Breast (tissue), 4 donors: Measurements from ENCODE around the gene GRM8.

GRCh38 chr7:122652931-122653270 is 46.0 kb downstream of the RNF133 start:
- PRO-cap, 3 experiments: no peak in any of the 3 experiments
- RRBS: no CpG with 5 or more reads among the region's 4 CpGs

GRCh38 chr7:122885568-122885872 is 740 bp downstream of the CADPS2 start:
- PRO-cap, 3 experiments: no peak in any of the 3 experiments
- RRBS: under 1% methylated on average over 9 of the region's 20 CpGs

DNA sequence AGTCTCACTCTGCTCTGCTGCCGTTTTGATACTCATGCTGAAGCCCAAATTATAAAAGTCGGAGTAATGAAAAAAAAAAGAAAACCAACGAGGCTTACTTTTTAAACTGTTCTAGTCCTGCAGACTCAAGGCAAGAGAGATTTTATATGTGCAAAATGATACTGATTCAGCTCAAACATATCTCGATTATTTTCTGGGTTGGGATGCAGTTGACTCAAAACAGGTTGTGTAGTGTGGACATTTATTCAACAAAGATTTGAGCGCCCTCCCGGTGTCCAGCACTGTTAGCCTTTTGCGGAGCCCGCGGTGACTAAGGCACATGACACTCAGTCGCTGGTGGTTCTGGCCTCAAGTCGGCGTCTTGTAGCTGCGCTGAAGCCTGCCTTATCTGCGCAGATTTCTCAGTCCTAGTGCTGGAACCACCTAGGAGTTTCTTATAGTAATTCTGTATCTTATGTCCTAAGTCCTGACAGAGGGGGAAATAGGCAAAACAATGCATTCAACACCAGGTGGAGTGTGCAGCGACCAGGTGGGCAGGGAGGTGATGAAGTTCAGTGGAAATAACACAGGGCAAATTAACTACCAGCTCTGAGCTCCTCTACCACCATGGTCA is 960 bp upstream of the CADPS2 start:
- PRO-cap, 3 experiments: no peak in any of the 3 experiments
- RRBS: no CpG with 5 or more reads among the region's 15 CpGs

DNA sequence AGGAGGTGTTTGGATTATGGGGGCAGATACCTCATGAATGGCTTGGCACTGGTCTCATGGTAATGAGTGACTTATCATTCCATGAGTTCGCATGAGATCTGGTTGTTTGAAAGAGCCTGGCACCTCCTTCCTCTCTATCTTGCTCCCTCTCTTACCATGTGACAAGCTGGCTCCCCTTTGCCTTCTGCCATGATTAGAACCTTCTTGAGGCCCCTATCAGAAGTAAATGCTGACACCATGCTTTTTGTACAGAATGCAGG is 17.0 kb upstream of the SLC13A1 start:
- PRO-cap, 3 experiments: no peak in any of the 3 experiments
- RRBS: no CpG with 5 or more reads among the region's 1 CpG

- PRO-cap, 3 experiments: peak in 3 of 3 experiments; most common plus-strand start chr7:123533002 (in 3)
- RRBS: 2% methylated on average over 2 of the region's 46 CpGs
Measured at GRCh38 chr7:123532597-123533562, 1.5 kb downstream of the IQUB start.

DNA sequence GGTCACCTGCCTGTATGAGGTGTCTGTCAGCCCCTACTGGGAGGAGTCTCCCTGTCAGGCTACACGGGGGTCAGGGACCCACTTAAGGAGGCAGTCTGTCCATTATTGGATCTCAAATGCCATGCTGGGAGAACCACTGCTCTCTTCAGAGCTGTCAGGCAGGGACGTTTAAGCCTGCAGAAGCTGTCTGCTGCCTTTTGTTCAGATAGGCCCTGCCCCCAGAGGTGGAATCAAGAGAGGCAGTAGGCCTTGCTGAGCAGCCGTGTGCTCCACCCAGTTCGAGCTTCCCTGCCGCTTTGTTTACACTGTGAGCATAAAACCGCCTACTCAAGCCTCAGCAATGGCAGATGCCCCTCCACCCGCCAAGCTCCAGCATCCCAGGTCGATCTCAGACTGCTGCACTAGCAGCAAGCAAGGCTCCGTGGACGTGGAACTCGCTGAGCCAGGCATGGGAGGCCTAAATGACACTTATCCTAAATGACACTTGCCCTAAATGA is 6.9 kb upstream of the ASB15 start:
- PRO-cap, 3 experiments: no peak in any of the 3 experiments
- RRBS: no CpG with 5 or more reads among the region's 11 CpGs

- PRO-cap, 3 experiments: no peak in any of the 3 experiments
- RRBS: no CpG with 5 or more reads among the region's 4 CpGs
Measured at GRCh38 chr7:123609135-123609830, 7.7 kb downstream of the ASB15 start.

DNA sequence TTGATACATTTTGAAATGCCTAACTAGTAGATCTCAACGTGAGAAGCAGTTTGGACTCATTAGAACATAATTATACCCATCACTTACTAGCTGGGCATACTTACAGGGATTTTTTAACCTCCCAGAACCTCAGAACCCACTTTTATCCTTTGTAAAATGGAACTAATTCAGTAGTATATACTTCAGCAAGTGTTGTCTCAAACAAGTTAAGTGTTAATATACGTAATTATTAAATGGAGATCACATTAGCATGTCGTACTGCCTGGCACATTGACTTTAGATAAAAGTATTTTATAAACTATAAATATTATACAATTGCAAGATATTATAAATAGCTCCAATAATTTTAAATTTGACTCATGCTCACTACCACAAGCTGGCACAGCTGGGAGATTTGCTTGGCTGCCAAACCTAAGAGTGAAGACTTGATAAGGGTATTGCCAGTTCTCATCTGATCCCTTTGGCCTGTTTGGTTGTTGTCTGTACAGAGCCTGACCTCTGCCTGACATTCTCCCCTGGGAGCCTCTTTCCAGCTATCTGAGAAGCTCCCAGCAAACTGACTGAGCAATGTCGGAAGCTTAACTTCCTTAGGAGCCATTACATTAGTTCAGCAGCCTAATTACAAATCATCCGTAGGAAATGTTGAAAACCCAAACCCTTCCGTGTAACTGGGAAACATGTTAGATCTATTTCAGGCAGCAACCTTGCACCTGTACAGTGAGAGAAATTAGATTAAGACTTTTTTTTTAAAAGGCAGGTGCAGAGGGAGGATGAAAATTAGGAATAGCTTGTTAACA is 10.2 kb upstream of the LMOD2 start:
- PRO-cap, 3 experiments: no peak in any of the 3 experiments
- RRBS: no CpG with 5 or more reads among the region's 6 CpGs

DNA sequence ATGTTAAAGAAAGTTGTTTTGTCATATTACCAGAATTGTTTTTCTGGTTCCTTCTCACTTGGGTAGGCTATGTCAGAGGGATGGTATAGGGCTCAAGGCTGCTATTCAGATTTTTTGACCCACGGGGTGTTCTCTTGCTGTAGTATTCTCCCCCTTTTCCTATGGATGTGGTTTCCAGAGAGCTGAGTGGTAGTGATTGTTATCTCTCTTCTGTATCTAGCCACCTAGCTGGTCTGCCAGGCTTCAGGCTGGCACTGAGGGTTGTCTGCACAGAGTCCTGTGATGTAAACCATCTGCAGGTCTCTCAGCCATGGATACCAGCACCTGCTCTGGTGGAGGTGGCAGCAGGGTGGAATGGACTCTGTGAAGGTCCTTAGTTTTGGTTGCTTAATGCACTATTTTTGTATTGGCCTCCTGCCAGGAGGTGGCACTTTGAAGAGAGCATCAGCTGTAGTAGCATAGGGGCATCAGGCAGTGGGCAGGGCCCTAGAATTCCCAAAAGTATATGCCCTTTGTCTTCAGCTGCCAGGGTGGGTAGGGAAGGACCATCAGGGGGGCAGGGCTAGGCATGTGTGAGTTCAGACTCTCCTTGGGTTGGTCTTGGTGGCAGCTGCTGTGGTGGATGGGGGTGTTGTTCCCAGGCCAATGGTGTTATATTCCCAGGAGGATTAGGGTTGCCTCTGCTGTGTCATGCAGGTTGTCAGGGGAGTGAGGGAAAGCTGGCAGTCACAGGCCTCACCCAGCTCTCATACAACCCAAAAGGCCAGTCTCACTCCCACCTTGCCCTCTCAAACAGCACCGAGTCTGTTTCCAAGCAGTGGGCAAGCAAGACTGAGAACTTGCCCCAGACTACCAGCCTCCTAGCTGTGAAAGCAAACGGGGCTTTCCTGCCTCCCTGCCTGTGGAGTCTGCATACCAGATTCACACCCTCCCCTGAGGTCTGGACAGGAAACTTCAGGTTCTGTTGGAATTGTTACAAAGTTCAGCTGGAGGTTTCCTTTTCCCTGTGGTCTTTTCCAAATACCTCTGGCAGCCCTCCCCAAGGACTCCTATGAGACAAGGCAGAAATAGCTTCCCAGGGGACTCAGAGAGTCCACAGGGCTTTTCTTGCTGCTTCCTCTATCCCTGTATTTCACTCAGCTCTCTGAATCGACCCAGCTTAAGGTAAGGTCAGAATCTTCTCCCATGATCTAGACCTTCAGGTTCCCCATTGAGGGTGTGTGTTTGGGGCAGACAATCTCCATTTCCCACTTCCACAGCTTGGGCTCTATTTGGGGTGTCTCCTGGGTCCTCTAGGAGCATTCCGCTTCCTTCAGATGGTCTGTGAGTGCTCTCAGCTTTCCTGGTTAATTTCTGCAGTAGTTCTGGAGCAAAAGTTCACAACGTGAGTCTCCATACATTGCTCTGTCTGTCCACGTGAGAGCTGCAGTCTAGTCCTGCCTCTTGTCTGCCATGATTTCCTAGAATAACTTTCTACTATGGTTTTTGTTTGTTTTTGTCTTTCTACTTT is 1.3 kb downstream of the HYAL4 start:
- PRO-cap, 3 experiments: no peak in any of the 3 experiments
- RRBS: no CpG with 5 or more reads among the region's 7 CpGs

DNA sequence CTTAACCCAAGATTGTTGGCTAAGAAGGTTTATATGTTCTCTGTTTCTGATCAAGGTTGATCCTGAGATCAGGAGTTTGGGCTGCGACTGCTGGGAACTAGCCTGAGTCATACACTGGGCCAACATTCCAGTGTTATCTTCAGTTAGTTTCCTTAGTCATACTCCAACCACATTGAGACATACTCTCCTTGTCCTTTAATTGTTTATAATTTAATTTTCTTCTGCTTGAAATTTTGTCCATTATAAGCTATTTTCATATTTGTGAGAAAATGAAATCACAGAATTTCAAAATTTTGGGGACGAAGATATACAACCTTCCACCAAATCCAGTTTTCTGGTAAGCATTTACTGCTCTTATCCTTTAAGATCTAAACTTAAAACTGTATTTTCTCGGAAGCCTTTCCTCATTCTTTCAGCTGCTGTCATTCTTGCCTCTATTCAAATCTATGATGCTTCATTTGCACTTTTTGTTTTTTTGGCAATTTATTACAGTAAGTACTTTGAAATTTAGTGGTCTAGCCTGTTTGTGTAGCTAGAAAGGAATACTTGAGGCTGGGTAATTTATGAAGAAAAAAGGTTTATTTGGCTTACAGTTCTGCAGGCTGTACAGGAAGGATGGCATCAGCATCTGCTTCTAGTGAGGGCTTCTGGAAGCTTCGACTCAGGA is 63.4 kb upstream of the POT1 start:
- PRO-cap, 3 experiments: no peak in any of the 3 experiments
- RRBS: no CpG with 5 or more reads among the region's 4 CpGs

DNA sequence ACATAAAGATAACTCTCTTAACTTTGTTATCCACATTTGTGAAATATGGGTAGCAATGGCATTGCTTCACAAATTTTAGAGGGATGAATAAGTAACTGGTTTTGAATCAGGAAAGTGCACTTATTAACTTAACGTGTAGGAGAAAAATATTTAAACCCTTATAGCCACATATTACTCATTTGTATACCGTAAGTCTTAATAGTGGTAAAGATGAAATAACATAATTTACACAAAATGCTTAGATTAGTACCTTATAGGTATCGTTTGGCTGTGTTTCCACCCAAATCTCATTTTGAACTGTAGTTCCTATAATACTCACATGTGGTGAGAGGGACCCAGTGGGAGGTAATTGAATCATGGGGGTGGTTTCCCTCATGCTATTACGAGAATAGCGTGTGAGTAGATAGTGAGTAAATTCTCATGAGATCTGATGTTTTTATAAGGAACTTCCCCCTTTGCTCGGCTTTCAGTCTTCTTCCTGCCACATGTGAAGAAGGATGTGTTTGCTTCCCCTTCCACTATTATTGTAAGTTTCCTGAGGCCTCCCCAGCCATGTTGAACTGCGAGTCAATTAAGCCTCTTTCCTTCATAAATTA is 426.2 kb upstream of the POT1 start:
- PRO-cap, 3 experiments: no peak in any of the 3 experiments
- RRBS: no CpG with 5 or more reads among the region's 7 CpGs

- PRO-cap, 3 experiments: no peak in any of the 3 experiments
- RRBS: 2% methylated on average over 27 of the region's 77 CpGs
Measured at GRCh38 chr7:127252671-127253440, at the start of gene GRM8. TSS of gene GRM8 (minus strand) at chr7:127252941.

DNA sequence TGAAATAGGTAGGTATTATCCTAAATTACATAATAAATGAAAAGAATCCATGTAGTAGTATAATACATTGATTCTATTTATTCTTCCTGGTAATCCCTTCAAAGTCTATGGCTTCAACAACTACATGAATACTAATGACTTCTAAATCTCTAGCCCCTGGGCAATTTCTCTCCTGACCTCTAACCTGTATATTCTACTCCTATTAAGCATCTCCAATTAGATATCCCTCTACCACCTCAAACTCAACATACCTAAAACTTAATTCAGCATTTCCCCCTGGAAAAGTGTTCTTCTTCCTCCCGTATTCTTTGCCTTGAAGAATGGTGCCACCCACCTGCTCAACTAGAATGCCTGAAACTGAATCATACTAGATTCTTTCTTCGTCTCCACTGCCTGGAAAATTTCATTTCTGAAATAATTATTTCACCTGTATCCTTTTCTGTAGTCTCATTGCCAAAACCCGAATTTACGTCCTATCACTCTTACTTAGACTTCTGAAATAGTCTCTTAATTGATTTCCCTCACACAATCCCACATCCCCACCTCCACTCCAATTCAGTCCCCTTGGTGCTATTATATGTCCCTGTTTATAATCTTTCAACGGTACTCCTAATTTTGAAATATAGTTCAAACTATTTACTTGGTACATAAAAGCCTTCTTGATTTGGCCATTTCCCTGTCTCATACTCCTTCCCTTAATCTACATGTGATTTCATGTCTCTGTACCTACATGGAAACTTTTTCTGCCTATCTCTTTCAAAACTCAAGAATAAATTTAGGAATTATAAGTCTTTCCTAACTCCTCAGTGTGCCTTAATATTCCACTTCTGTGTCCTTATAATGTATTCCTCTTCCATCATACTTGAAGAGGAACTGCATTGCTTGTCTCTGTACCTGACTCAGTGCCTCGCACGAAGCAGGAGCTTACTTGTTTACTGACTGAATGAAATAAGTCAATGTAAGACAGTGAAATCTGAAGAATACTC is 34.3 kb downstream of the ZNF800 start:
- PRO-cap, 3 experiments: no peak in any of the 3 experiments
- RRBS: no CpG with 5 or more reads among the region's 7 CpGs

- PRO-cap, 3 experiments: no peak in any of the 3 experiments
- RRBS: no CpG with 5 or more reads among the region's 16 CpGs
Measured at GRCh38 chr7:127373302-127374492, 18.8 kb downstream of the ZNF800 start.

- PRO-cap, 3 experiments: no peak in any of the 3 experiments
- RRBS: no CpG with 5 or more reads among the region's 5 CpGs
Measured at GRCh38 chr7:127703113-127703474, 51.1 kb downstream of the SND1 start.

DNA sequence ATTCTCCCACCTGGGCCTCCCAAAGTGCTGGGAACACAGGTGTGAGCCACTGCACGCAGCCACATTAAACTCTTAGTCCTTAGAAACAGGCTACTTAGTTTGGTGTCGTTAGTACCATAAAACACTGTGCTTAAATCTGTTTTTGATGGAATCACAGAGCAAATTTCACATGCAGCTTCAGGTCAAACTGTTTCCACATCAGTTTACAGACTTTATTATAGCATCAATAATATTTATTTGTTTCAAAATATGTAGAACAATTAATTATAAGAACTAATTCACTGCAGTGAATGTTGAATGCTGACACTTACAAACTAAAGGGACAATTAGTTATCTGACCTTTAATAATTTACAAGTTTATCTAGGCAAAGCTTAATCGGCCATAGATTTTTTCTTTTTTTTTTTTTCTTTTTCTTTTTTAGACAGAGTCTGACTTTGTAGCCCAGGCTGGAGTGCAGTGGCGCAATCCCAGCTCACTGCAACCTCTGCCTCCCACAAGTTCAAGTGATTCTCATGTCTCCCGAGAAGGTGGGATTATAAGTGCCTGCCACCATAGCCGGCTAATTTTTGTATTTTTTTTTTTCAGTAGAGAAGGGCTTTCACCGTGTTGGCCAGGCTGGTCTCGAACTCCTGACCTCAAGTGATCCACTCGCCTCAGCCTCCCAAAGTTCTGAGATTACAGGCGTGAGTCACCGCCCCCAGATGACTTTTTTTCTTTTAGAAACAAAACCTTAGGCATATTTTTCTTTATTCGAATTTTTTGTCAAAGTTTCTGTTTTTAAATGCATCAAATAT is 113.4 kb downstream of the LRRC4 start:
- PRO-cap, 3 experiments: no peak in any of the 3 experiments
- RRBS: no CpG with 5 or more reads among the region's 12 CpGs

DNA sequence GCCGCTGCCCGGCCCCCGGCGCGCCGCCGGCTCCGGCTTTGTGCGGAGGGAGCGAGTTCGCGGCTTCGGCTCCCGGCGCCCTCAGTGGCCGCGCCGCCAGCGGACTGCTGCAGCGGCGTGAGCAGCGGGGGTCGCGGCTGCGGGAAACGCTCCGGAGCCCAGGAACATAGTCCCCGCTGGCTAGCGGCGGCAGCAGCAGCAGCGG is 453 bp upstream of the LRRC4 start:
- PRO-cap, 3 experiments: no peak in any of the 3 experiments
- RRBS: 1% methylated on average over 21 of the region's 31 CpGs

GRCh38 chr7:128056036-128056802 is 25.0 kb upstream of the LRRC4 start:
- PRO-cap, 3 experiments: no peak in any of the 3 experiments
- RRBS: no CpG with 5 or more reads among the region's 5 CpGs

DNA sequence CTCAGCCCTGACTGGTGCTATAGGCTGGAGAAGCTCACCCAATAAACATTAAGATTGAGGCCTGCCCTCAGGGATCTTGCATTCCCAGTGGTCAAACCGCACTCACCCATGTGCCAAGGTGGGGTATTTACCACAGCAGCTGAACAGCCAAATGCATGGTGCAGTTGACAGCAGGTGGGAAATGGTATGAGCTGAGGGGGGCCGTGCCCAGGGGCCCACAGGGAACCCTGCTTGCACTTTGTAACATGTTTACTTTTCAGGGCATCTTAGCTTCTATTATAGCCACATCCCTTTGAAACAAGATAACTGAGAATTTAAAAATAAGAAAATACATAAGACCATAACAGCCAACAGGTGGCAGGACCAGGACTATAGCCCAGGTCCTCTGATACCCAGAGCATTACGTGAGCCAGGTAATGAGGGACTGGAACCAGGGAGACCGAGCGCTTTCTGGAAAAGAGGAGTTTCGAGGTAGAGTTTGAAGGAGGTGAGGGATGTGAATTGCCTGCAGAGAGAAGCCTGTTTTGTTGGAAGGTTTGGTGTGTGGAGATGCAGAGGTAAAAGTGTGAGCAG is 15.4 kb downstream of the LEP start:
- PRO-cap, 3 experiments: no peak in any of the 3 experiments
- RRBS: no CpG with 5 or more reads among the region's 6 CpGs

GRCh38 chr7:128394832-128395324 is 14.9 kb downstream of the IMPDH1 start:
- PRO-cap, 3 experiments: no peak in any of the 3 experiments
- RRBS: 20% methylated on average over 1 of the region's 17 CpGs